GM23248 (cell line): ENCODE measurements around the genes SLC4A10 and COBLL1.

- RAMPAGE, long total RNA = no peak
Measured at GRCh38 chr2:160145260-160146284, 54.5 kb downstream of the ITGB6 start.

DNA sequence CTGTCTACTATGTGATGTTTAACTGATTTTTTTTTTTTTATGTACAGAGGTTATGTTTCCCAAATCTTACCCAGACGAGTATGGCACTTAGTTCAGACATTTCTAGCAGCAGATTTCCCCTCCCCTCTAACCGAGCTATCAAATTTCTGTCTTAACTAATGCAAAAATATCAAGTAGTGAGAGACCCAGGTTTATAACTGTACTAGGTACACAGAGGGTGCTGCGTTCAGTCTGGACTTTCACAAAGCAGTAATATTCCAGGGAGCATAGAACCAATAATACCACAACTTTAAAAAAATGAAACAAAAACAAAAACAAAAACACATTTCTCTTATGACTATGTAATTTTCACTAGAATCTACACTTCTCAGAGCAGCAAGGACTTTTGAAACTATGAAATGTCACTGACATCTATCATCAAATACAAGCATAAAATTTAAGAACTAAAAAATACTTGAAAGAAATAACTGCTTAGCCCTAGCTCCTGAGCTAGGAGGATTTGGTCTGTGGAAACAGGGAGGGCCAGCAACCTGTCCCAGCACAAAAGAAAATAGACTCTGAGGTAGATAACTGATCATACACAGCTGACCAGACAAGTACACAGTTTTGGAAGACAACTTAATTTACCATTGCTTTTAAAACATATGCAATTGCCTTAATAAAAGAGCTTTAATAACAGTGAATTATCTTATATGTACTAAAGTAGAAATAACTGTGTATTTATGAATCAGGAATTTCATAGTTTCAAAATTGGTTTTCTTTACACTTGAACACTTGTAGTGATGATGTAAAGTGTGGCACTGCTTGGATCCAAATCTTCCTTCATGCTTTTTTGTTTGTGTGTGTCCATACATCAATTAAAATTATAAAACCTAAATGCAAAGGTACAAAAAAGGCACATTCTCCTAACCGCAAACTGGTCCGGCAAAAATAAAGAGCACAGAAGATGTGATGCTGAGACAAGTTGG lies 72.7 kb upstream of the ITGB6 start:
- RAMPAGE, long total RNA = no peak

- RAMPAGE, long total RNA = no peak
Measured at GRCh38 chr2:160371515-160371968, 122.1 kb downstream of the RBMS1 start.

DNA sequence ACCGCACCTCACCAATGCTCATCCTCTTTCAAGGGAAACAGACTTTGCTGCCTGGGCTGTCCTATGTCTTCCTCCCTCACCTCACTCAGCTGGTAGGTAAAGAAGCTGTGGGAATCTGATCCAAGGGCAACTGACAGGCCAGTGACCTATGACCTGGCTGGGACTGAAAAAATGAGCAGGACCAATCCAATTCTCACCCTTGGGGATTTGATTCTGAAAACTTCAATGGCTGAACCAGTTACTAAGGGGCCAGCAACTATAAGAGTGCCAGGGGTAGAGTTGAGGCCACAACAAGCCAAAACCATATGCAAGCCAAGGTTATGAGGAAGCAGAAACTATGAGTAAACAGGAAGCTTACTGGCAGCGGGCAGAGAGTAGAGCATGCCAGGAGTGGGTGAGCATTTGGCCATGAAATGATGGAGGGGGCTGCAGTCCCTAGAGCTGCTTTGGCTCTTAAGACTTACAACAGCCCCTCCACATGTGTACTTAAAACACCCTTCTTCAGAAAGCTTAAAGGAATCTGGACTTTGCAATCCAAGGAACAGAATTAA lies 82.5 kb downstream of the RBMS1 start:
- RAMPAGE, long total RNA = no peak

DNA sequence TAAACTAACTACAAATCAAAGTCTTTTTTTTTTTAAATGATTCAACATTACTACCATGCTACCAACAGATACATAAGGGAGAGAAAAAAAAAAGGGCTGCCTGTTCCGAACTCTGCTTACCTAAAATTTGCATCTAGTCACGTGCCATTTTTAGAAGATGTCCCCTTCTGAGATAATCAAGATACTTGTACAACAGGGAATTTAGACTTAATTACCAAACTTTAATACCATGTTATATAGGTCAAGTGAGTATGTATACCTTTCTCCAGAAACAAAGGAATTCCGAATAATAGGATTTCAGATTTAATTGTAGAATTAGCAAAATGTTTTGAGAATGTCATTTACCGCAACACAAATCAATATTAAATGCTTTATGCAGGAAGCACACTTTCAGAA lies 2.6 kb downstream of the RBMS1 start:
- RAMPAGE, long total RNA = no peak

- RAMPAGE, long total RNA = no peak
Measured at GRCh38 chr2:160513165-160513508, 19.5 kb upstream of the RBMS1 start.

GRCh38 chr2:161184203-161185498 lies 24.4 kb downstream of the TANK start:
- RAMPAGE, long total RNA = no peak

- RAMPAGE, long total RNA = no peak
Measured at GRCh38 chr2:161237166-161238428, 70.6 kb upstream of the PSMD14 start.

DNA sequence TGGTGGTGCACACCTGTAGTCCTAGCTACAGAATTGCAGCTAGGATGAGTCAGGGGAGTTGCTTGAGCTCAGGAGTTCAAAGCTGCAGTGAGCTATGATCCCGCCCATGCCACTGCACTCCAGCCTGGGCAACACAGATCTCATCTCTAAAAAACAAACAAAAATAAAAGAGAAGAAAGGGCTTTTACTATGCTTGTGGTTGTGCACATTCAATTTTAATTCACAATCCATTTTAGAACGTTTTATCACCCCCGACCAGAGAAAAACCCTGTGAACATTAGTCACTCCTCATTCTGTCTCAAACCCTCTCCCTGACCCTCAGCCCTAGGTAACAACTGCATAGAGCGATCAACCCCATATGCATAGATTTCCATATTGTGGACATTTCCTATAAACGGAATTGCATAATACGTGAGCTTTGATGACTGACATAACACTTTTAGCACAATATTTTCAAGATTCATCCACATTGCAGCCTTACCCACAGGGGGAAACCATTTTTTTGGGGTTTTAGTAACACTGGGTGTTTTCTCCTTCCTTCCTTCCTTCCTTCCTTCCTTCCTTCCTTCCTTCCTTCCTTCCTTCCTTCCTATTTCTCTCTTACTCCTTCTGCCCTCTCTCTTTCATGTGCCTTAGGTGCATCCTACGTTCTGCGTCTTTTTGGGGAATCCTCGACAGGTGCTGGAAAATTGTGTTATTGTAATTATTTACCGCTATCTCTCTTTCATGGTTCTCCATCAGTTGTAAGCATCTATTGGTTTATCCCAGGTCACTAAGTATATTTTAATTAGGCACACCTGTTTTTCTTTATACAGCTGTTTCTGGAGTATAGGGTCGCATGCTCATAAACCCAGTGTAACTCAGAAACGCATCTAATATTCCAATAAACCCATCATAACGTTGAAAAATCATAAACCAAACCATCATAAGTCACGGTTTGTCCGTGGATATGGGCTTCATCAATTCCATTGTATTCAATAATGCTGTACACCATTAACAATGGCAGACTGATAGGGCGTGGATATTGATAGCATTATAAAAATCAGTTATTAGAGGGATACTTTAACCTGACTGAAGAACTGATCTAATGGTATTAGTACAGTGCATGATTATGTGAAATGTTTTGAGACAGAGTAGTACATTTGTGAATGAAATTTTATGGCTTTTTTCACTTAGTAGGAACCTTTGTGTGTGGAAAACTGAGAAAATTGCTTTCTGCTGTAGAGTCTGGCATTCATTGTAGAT lies 29.4 kb upstream of the PSMD14 start:
- RAMPAGE, long total RNA = no peak

- RAMPAGE, long total RNA = no peak
Measured at GRCh38 chr2:161624237-161624957, at the start of gene SLC4A10. Gene SLC4A10 (plus strand): TSS chr2:161624416.

DNA sequence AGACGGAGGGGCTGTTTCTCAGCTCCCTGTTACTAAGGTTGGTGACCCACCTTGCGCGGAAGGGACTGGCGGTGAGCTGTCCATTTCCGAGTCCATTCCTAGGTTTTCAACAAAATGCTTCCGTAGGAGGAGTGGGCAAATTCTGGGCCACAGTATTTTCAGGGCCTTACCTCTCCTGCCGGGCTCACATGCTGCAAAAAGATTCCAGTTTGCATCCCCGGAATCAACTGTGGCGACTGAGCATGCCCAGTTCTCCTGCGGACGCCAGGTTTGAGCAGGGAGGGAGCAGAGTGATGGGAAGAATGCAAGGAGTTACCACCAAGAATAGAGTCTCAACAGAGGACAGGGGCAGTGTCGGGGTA lies 1.3 kb downstream of the SLC4A10 start:
- RAMPAGE, long total RNA = no peak

GRCh38 chr2:161905546-161906214 lies 168.3 kb downstream of the DPP4 start:
- RAMPAGE, long total RNA = no peak

DNA sequence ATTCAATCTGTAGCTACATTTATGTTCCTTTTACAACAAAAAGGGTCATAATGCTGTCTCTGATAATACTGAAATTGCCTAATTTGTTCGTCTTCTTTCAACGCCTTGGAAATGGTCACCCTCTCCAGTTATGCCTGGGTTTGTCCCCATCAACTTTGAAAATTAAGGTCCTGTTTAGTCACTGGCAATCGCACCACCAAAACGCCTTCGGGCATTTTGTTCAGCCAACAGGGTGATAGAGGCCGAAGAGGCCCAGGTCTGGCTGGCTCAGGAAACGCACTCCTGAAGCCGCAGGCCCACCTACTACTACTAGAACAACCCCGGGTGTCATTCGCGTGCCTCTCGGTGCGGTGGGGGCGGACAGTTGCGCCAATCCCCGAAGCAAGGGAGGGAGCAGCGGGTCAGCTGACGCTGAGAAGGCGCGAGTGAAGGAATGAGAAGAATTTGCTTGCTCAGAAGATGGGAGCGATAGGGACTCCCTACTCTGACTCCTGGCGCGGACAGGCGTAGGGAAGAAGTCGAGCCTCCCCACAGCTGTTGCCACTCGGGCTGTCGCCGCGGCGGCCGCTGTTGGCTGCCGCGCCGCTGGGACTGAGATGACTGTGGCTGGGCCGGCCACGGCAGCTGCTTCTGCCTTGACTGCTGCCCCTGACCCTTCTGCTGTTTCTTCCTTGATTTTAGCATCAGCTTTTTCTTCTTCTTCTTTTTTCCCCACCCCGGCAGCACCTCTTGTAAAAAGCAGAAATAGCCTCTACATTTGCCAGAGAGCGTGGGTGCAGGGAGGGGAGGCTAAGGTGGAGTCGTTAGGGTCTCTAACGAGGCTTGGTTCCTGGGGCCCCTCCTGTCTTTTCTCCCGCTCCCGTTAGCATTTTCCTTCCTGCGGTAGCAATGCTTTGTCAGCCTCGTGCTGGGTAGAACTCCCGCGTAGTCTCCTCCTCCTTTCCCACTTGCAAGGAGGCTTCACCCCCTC lies 387.6 kb downstream of the FIGN start:
- RAMPAGE, long total RNA = no peak

GRCh38 chr2:164009838-164010605 lies 274.2 kb upstream of the FIGN start:
- RAMPAGE, long total RNA = no peak

DNA sequence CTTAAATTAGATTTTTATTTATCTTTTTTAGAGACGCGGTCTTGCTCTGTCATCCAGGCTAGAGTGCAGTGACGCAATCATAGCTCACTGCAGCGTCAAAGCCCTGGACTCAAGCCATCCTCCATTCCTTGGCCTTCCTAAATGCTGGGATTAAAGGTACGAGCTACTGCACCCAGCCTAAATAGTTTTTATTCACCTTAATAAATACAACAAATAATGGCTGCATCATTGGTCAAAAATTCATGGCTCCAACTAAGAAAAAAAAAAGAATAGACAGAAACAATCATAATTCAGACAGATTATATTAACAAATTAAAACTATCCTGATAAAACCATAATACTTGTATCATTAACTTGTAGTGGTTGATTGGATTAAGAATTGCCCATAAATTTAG lies 415.8 kb upstream of the FIGN start:
- RAMPAGE, long total RNA = no peak

DNA sequence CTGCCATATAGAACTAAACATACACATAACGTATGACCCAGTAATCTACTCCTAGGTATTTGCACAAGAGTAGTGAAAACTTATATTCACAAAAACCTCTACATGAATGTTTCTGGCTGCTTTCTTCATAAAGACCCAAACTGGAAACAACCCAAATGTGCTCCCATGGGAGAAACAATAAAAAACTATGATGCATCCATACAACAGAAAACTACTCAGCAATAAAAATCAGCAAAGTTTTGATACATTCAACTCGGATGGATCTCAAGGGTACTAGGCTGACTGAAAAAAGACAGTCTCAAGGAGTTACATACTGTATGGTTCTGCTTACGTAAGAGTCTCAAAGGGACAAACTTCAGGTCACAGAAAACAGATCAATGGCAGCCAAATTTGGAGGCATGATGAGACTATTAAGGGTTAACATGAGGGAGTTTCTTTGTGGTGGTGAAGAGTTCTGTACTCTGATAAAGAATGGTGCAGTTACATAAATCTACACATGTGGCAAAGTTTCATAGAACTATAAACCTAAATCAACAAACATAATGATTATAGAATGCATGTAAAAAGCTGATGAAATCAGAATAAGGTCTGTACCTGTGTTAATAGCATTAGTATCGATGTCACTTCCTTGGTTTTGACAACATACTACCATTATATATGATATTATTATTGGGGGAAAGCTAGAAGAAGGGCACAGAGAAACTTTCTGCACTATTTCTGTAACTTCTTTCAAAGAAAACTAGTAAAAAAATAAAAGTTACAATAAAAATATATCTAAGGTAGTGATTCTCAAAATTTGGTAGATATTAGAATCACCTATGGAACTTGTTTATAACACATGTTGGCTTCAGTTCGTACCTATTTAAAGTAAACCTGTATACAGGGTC lies 81.4 kb downstream of the COBLL1 start:
- RAMPAGE, long total RNA = no peak

- RAMPAGE, long total RNA = no peak
Measured at GRCh38 chr2:164786861-164787602, 54.6 kb downstream of the COBLL1 start.

DNA sequence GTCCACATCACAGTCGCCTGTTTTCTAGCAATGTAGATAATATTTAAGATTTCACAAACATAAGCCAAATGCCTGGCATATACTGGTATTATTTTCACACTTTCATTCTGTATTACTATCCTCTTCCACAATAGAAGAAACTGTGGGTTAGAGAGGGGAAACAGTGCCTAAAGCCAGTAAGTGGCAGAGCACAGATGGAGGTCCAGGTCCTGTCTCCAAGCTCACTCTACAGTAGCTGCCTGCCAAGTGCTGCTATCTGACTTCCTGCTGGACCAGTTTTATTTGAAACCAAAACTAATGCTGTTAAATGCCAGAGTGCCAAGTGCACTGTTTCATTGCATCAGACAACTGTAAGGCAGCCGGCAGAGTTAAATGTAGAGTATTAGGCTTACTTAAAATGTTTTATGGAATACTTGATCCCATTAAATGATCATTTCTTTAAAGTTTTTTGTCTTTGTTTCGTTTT lies 15.2 kb downstream of the COBLL1 start:
- RAMPAGE, long total RNA = no peak

DNA sequence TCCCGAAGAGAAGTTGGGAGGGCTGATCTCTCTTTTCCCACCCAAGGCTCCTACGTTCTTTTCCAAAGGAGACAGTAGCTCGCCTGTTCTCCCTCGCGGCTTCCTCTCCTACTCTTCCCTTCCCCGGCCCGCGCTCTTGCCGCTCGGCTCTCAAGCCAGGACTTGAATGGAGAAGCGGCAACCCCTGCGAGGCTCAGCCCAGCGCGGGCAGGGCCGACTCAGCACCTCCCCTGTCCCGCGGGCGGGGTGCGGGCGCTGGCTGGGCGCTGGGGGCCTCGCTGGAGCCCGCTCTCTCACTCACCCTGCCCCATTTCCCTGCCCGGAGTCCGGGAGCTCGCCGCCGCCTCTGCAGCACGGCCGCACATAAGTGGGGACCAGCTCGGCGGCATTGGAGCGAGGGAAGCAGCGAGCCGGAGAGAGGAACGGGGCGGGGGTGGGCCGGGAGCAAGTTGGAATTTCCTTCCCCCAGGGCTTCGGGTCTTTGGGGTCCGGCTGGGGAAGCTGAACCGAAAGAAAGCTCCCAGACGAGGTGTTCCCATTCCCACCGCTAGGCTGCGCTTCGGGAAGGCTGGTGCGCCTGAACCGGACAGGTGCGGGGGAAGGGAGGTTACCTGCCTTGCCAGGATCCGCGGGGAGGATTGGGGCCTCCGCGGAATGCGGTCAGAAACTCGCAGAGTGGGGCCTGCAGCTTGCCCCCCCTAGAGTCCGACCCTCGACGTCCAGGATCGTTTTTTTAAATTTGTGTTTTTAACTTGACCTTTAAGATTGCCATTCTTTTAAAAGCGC lies at the start of gene COBLL1:
COBLL1 (minus strand) TSS at position 168 of the 786 bp plus-strand sequence.
- RAMPAGE, long total RNA = no peak

DNA sequence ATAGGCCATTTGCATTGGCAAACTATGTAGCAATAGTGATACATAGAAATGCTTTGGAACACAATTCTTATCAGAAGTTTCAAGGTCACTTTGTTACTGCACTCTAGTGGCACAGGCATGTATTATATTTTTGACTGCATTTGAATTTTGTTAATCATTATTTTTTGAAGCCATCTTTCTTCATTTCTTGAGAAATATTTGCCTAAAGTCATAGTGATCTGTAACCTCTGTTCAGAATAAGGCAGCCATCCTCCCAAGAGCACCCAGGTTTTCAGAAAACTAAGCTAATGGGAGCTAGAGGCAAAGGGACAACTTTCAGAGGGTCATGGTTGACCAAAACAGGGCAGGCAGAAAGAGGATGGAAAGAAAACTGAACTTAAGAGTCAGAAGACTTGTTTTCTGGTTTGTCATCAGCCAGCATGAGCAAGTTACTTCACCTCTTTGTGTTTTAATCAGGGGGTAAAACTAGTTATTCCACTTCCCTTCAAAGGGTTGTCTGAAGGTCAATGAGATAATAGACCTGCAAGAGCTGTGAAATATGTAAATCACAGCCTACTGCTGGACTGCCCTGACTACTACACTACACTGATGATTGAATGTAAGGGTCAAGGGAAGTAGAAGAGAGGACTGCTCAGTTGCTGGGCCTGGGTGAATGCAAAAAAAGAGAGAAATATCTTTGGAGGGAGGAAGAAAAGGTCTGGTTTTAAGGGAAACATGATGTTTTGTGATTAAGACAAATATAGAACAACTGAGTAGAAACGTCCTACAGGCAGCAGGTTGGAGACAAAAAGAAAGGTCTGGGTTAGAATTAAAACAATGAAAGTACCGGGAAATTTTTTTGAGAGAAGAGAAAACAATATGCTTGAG lies 41.4 kb downstream of the SLC38A11 start:
- RAMPAGE, long total RNA = no peak